Occipital lobe (tissue), 2 donors: ENCODE measurements around a stretch of chr11.

- RAMPAGE, long total RNA, result no peak
Measured at GRCh38 chr11:68062295-68063214, 23.7 kb downstream of the TCIRG1 start.

DNA sequence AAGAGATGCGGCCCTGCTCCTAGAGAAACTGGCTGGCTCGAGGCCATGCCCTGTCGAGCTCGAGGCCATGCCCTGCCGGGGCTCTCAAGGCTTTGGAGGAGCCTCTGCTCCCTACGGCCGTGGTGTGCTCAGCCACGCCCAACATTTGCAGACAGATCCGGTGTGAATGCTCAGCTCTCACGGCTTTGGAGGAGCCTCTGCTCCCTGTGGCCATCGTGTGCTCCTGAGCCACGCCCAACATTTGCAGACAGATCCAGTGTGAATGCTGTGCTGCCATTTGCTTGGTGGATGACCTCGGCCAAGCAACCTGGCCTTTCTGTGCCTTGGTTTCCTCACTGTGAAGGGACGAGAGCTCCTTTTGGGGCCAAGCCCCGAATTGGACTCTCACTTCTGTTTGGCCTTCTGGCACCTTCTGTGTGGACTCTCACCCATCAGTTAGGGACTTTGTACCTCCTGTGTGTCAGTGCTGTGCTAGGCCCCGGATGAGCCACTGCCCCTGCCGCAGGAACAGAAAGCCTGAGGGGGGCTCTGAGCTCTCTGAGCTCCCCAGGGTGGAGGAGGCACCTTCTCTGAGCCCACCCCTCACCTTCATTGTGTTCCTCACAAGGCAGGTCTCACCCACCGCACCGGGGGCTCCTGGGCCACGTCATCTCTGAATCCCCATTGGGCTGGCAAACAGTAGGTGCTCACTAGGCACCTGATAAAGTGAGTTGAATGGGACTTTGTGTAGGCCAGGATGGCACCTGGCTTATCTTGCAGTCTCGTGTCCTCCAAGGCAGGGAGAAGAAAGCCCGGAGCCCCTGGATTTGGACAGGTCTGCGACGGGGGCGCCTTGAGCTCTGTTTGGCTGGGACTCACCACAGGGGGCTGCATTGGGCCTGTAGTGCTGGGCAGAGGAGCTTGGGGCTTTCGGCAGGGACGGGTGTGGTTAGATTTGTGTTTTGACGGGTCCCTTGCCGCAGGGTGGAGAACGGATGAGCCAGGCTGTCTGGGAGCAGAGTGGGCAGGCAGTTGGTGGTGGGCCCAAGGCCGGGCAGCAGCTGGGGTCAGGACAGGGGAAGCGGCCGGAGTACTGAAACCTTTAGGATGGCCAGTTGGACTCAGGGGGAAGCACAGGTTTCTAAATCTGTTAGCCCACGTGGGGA lies 13.8 kb downstream of the C11orf24 start:
- RAMPAGE, long total RNA, result no peak

- RAMPAGE, long total RNA, result no peak
Measured at GRCh38 chr11:68312980-68313642, 720 bp downstream of the LRP5 start.

GRCh38 chr11:68398032-68398822 lies 62.3 kb upstream of the PPP6R3 start:
- RAMPAGE, long total RNA, result no peak

DNA sequence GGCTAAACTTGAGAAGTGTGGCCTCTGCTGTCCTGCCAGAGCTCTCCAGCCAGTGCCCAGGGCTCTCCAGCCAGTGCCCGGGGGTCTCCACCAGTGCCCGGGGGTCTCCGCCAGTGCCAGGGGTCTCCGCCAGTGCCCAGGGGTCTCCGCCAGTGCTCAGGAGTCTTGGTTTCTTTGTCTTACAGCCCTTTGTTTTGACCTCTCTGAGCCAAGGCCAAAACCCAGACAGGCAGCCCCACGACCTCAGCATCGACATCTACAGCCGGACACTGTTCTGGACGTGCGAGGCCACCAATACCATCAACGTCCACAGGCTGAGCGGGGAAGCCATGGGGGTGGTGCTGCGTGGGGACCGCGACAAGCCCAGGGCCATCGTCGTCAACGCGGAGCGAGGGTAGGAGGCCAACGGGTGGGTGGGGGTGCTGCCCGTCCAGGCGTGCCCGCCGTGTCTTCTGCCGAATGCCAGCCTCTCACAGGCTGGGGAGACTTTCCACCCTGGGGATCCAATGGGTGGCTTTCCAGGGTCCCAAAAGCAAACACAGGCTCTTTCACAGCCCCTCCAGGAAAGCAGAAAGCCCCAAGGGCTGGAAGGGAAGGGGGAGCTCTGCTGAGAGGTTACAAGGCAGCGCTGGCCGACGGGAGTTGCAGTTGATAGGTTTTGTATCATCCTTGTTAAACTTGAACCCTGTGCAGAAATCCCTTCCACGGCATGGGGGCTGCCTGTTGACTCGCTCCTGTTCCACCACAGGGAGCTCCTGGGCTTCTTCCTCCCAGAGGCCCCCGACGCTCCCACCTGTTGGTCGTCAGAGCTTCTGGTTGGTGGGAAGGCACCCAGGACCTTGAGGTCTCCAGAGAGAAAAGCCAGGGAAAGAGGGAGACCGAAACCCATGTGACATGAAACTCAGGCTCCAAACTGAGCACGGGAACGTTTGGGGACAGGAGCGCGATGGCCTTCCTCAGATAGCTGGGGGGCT lies 37.0 kb upstream of the PPP6R3 start:
- RAMPAGE, long total RNA, result no peak

- RAMPAGE, long total RNA, result no peak
Measured at GRCh38 chr11:68539452-68540160, 79.1 kb downstream of the PPP6R3 start.

- RAMPAGE, long total RNA, result no peak
Measured at GRCh38 chr11:68601623-68602108, 82.7 kb upstream of the GAL start.

DNA sequence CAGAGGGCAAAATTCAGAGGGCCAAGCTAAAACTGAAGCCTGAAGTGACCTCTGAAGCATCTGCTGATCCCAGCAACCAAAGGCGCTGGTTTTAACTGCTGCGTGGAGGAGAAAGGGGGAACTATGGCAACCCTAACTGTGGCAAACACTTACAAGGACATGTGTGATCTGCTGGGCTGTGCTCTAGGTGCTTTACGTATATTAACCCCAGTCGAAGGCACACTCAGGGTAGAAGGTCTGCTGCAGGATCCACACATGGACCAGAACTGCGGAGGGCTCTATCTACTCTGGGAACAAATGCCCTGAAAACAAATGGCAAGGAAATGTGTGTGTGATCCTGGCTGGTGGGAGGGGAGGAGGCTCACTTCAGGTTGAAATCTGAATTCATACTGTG lies 25.4 kb downstream of the TESMIN start:
- RAMPAGE, long total RNA, result no peak

- RAMPAGE, long total RNA, result no peak
Measured at GRCh38 chr11:68780840-68781400, 29.6 kb upstream of the TESMIN start.

GRCh38 chr11:68811618-68812309 lies 30.0 kb downstream of the CPT1A start:
- RAMPAGE, long total RNA, result no peak

DNA sequence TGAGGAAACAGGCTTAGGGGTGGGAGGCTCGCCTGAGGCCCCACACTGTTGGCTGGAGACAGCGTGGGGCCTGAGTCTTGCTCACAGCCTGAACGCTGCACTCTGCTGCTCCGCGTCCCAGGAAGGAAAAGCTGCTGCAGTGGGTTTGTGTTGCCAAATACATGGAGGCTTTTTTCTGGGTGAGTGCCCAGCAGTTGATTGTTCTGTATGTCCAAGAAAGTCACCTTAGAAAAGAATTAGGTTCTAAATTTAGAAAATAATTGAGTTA lies 24.9 kb downstream of the IGHMBP2 start:
- RAMPAGE, long total RNA, result no peak

DNA sequence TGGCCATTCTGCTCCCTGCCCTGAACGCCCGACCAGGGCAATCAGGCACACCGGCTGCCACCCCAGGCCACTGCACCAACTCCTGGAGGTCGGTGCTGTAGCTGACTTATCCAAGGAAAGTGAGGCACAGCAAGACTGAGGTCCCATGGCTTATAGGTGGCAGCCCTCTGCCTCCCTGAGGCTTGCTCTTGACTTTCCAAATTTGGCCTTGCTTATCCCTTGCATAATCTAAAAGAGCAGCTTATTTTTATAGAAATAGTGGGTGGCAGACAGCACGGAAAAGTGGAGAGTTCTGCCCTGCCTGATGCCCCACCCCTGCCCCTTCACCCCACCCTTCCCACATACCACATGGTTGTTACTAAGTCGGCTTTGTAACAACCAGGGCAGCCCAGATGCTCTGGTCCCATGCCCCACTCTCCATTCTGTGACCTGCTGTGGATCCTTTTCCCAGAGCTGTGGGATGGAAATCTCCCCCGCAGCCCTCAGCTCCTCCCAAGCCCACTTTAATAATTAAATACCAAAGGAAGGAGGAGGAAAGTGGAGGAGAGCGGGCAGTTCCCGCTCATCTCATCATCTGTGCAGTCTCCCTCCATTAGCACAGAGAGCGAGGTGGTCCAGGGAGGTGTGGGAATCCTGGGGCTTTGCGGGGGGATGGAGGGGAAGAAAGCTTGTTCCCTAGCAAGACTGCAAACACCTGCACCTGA lies 11.0 kb downstream of the MRGPRF start:
- RAMPAGE, long total RNA, result no peak

DNA sequence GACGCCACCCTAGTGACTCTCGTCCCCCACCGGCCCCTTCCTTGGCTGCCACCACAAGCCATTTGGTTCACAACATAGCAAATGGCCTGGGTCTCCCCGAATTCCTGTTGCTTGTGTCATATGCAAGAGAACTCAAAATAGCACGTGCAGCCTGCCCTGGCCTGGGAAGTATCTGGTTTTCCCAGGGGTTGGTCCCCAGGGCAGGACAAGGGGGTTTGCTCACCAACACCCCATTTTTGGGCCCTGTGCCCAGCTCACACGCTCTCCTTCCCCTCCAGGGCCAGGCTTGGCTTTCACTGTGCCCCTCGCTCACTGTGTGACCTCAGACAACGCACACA lies 12.8 kb upstream of the TPCN2 start:
- RAMPAGE, long total RNA, result no peak

- RAMPAGE, long total RNA, result no peak
Measured at GRCh38 chr11:69067284-69067666, 18.5 kb downstream of the TPCN2 start.

DNA sequence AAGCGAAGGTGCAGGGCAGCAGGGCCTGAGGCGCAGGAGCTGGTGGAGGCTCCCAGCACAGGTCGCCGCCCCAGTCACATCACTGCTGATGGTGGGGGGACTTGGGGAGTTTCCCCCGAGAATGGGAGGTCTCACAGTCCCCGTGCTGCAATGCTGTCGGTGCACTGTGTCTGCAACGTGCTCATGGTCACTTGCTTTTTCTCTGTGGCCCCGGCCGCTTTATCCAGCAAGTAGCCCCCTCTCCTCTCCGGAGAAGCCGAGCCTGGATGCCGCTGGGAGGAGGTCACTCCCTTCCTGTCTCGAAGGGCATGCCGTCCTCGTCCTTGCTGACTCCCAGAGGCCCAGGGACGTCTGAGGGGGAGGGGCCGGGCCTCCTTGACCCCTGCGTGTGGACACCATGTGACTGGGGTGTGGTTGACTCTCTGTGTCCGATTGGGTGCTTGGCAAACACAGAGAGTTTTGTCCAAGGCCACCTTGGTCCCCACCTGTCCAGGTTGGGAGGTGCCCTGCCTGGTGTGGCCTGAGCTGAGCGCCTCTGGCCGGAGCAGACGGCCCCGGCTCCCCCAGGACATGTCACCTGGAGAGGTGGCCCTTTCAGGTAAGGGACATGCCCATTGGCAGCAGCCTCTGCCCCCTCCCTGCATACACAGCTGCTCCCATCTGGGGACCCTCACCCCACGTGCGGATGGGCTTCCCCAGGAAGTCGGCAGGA lies 489 bp upstream of the SMIM38 start:
- RAMPAGE, long total RNA, result no peak

DNA sequence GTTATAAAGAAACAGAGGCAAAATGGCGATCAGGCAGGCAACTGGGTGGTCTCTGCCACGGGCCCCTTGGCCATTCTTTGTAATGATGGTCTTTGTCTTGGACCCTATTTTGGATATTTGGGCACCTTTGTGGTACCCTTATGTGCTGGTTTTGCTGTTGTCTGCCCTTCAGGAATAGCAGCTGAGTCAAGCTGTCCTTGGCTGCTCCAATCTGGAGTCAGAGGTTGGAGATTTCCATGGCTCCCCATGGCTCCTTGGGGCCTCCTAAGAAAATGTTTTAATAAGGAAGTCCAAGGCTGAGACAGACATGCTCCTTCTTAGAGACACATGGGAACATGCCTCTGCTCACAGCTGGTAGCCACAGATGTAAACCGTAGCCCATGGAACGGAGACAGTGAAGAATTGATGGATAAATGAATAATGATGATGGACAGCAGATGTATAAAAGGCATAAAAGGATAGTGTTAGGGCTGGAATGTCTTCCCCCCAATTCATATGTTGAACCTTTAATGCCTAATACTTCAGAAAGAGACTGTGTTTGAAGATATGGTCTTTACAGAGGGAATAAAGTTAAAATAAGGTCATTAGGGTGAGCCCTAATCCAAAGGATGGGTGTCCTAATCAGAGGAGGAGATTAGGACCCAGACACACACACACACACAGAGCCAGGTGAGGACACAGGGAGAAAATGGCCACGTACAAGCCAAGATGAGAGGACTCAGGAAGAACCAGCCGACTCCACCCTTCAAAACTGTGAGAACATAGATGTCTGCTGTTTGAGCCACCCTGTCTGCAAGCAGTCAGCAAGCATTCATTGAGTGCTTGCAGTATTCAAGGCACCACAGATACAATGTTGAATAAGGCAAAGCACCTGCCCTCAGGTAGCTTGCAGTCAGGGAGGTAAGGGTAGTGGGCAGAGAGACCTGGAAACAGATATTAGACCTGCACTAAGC lies 5.8 kb downstream of the SMIM38 start:
- RAMPAGE, long total RNA, result no peak

GRCh38 chr11:69273031-69273698 lies 20.8 kb upstream of the MYEOV start:
- RAMPAGE, long total RNA, result no peak

GRCh38 chr11:69297925-69298456 lies 4.0 kb downstream of the MYEOV start:
- RAMPAGE, long total RNA, result no peak

DNA sequence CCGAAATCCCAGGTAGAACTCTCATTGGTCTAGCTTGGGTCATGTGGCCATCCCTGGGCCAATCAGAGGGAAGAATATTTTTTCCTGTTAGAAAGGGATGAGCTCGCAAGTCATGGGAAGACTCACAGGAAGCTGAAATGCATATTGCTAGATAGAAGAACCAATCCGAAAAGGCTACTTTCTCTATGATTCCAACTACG lies 131.5 kb downstream of the MYEOV start:
- RAMPAGE, long total RNA, result no peak

- RAMPAGE, long total RNA, result no peak
Measured at GRCh38 chr11:69524596-69525077, 116.3 kb upstream of the CCND1 start.